Measurements from ENCODE around the gene IFNK.

- RRBS = no CpG with 5 or more reads among the region's 7 CpGs
These were observed 83.4 kb downstream of the TEK start for GRCh38 chr9:27192466-27192828.

GRCh38 chr9:27280736-27281573 is 16.0 kb downstream of the EQTN start:
- RRBS = no CpG with 5 or more reads among the region's 12 CpGs

GRCh38 chr9:27386826-27387216 is 89.9 kb upstream of the EQTN start:
- RRBS = no CpG with 5 or more reads among the region's 3 CpGs

GRCh38 chr9:27524110-27524719 is at the start of gene IFNK:
Gene IFNK (plus strand): TSS chr9:27524290.
- RRBS = no CpG with 5 or more reads among the region's 6 CpGs

GRCh38 chr9:27531442-27531792 is 1.8 kb upstream of the MOB3B start:
- RRBS = no CpG with 5 or more reads among the region's 2 CpGs

- RRBS = no CpG with 5 or more reads among the region's 1 CpG
These were observed 8.6 kb downstream of the C9orf72 start for GRCh38 chr9:27564718-27565061.

- RRBS = no CpG with 5 or more reads among the region's 11 CpGs
These were observed 1.9 kb downstream of the LINGO2 start for GRCh38 chr9:29211376-29211996.

GRCh38 chr9:29450294-29451135 is 237.1 kb upstream of the LINGO2 start:
- RRBS = no CpG with 5 or more reads among the region's 35 CpGs

DNA sequence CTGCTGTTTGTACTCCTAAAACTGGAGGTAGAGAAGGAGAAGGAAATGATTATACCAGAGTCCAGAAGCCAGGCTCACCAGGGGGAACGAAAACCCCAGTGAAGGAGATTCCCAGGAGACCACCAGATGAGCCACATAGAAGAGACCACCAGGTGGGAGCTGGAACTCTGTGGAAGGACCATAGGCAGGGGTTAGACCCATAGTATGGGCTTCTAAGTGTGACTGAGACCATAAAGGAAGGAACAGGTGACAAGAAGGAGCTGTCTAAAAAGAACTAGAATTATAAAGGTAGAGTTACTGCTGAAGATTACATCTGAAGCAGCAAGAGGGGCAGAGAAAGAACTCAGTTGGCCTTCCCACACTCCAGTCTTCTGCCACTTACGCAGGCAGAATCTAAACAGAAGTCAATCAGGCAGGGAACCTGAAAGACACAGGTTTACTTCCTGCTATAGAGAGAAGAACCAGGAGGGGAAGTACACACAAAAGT is 627.9 kb upstream of the ACO1 start:
- RRBS = no CpG with 5 or more reads among the region's 2 CpGs

DNA sequence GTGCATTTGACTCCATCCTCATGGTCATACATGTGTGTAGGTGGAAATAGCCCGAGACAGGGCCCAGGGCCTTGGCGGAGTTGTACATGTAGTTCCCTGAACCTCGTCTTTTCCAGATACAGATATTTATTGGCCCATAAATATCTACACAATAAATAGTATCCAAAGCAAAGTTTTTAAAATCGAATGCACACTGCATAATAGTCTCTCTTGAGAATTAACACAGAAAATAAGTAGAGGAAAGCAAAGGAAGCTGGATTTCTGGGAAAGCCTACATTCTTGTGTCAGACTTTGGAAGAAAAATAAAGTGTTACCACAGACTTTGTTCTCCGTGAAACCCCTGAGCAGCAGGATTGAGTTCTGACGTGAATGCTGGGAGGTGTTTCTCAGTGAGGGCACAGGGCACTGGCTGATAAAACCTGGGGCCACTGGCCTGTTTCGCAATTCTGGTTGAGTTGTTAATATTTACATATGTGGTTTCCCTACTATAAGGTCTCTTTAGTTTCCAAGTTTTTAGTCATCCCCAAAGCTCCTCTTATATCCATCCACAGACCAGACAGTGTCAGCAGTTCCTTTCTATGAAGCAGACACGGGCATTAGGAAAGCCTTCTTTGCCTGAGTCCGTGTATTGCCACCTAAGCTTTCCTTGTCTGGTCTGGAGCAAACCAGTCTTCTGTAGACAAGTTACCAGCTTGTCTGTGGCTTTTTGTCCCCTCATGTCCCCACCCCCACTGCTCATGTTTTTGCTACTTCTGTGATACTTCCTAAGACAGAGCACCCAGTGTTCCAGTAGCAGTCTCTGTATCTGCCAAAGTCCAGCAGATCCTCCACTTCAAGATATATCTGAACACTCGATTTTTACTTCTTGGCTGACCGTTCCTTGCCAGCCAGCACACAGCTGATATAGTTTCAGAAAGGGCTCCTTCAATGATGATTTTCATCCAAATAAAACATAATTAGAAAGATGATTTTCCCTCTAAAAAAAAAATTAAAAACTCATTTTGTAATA is 41.9 kb downstream of the ACO1 start:
- RRBS = no CpG with 5 or more reads among the region's 11 CpGs

GRCh38 chr9:32526447-32526827 is 441 bp upstream of the RIGI start:
- RRBS = no CpG with 5 or more reads among the region's 8 CpGs

DNA sequence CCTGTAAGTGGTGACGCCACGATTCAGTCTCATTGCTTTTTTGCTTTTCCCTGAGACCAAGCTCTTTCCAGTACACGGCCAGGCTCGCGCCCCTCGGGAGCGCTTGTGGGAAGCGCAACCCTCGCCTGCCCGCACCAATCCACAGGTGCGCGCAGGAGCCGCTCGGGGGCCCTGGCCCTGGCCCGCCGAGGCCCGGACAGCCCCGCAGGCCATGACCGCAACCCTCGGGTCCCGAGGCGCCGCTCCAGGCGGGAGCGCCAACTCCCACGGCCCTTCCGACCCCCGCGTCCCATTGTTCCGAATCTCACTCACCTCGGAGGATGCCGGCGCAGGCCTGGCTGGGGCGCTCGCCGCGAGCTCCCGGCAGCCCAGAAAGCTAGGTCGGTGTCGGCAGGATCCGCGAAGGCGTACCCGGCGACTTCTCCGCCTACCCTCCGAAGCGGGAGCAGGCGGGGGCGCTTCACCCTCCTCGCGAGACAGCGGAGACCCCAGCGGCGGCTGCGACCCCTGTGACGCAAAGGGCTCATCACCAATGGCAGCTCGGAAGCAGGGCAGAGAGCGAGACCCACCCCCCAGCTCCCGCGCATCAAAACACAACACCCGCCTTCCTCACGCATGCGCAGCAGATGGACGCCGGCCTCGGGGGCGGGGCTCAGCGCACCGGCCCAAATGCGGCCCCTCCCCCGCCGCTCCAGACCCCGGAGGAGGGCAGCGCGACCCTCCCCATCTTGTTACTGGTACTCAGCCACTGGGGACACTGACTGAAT is 1.5 kb upstream of the SMIM27 start:
- RRBS = 1% methylated on average over 20 of the region's 76 CpGs

- RRBS = no CpG with 5 or more reads among the region's 5 CpGs
These were observed 4.9 kb downstream of the SMU1 start for GRCh38 chr9:33071587-33071968.

GRCh38 chr9:33081019-33081746 is 4.7 kb upstream of the SMU1 start:
- RRBS = no CpG with 5 or more reads among the region's 7 CpGs

DNA sequence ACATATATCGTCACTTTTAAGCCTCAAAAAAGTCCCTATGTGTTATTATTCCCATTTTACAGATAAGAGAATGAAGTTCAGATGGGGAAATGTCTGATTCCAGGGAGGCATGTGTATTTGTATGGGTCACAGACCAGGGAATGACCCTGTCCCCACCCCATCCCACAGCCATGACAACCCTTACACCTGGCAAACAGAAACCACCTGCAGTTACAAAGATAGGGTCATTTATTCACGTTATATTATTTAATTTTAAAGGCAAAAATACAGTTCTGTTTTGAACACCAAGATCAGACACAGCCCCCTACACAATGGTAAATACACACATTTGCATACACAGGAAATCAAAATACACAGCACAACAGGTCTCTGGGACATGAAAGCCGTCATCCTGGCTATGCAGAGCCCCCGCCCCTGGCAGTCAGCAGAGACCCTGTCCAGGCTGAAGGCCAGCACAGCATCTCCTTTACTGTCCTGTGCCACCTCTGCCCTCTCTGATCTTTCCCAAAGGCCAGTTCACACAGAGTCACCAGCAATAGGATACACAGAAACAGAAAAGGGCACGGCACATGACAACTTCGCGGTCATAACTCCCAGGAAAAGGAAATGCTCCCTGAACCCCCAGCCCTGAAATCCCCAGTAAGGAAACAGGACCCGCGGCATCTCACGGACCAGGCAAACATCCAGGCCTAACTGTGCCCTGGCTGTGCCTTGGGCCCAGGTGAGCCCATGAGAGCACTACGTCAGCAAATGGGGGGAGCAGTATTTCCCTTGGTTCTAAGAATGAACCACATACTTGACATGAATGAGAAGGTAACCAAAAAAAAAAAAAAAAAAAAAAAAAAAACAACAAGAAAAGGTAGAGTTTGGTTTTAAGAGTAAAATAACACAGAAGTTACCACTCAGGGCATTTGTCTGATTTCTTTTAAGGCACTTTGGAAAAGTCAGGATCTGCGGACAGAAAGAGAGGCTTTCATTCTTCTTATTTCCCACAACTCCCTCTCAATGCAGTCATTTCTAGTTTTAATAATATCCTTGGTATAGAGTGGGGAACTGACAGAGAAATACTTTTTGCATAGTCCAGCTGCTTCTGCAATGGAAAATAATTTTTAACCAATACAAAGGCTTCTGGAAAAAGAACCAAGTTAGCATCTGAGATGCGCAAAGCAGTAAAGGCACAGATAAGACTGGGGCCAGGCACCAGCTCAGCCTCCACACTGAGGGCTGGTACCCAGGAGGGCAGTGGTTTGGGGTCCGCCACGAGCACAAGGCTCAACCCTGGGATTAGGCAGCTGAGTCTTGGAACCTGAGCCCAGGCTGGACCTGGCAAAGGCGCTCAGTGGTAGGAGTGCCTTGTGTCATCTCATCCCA is 34.4 kb upstream of the SMU1 start:
- RRBS = no CpG with 5 or more reads among the region's 16 CpGs

GRCh38 chr9:33115521-33116251 is 39.2 kb upstream of the SMU1 start:
- RRBS = no CpG with 5 or more reads among the region's 2 CpGs

GRCh38 chr9:33140799-33141252 is 26.3 kb downstream of the B4GALT1 start:
- RRBS = no CpG with 5 or more reads among the region's 5 CpGs

DNA sequence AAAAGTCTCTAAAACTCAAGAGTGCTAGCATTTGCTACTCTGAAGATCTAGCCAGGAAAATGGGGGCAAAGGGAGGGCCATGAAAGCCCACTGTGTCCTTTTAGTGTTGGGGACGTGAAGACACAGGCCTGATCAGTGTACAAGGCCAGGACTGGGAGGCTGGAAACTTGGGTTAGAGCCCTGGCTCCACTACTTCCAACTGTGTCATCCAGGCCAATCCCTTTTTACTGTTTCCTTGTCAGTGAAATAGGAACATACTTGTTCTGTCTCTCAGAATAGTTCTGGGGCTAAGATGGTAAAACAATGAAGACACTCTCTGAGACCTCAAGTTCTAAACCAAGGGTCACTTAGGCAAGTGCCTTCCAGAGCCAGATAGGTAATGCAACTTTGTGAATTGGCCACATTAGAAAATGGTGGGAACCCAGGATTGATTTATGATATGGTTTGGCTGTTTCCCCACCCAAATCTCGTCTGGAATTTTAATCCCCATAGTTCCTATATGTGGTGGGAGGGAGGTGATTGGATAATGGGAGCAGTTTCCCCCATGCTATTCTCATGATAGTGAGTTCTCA is 30.2 kb upstream of the B4GALT1 start:
- RRBS = no CpG with 5 or more reads among the region's 2 CpGs